Testis (tissue), 5 donors: ENCODE measurements around a stretch of chr22.

GRCh38 chr22:22550431-22551593 lies 8.3 kb downstream of the PRAME start:
- PRO-cap, 3 experiments = no peak in any of the 3 experiments
- RAMPAGE, long total RNA, 2 experiments = no peak in any of the 2 experiments
- RRBS = no CpG with 5 or more reads among the region's 11 CpGs

- PRO-cap, 3 experiments = no peak in any of the 3 experiments
- RAMPAGE, long total RNA, 2 experiments = no peak in any of the 2 experiments
- RRBS = no CpG with 5 or more reads among the region's 18 CpGs
Measured at GRCh38 chr22:22558248-22558901, 690 bp downstream of the PRAME start.

GRCh38 chr22:22856149-22856696 lies 31.4 kb upstream of the IGLL5 start:
- PRO-cap, 3 experiments = no peak in any of the 3 experiments
- RAMPAGE, long total RNA, 2 experiments = no peak in any of the 2 experiments
- RRBS = no CpG with 5 or more reads among the region's 7 CpGs

- PRO-cap, 3 experiments = no peak in any of the 3 experiments
- RAMPAGE, long total RNA, 2 experiments = no peak in any of the 2 experiments
- RRBS = no CpG with 5 or more reads among the region's 10 CpGs
Measured at GRCh38 chr22:22884877-22886015, 2.4 kb upstream of the IGLL5 start.

DNA sequence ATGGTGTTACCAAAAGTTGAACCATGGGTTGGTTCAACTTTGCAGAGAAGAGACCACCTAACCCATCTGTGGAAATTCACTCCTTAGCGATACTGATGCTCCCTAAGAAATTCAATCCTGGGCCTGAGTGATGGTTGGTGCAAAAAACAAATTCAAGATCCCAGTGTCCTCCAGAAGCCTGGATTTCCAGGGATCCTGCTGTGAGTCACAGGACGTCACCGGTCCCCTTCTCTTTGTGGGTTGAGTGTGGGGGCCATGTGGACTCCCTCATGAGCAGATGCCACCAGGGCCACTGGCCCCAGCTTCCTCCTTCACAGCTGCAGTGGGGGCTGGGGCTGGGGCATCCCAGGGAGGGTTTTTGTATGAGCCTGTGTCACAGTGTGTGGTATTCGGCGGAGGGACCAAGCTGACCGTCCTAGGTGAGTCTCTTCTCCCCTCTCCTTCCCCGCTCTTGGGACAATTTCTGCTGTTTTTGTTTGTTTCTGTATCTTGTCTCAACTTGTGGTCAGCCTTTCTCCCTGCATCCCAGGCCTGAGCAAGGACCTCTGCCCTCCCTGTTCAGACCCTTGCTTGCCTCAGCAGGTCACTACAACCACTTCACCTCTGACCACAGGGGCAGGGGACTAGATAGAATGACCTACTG lies 11.7 kb downstream of the IGLL5 start:
- PRO-cap, 3 experiments = no peak in any of the 3 experiments
- RAMPAGE, long total RNA, 2 experiments = no peak in any of the 2 experiments
- RRBS = no CpG with 5 or more reads among the region's 7 CpGs

GRCh38 chr22:23016283-23016620 lies 54.1 kb upstream of the GNAZ start:
- PRO-cap, 3 experiments = peak in 3 of 3 experiments; most common minus-strand start chr22:23016498 (in 3)
- RAMPAGE, long total RNA, 2 experiments = start-site peak on the minus strand in 1 of 2 experiments, at chr22:23016497-23016501 at its widest, 484 reads per replicate
- RRBS = no CpG with 5 or more reads among the region's 13 CpGs

DNA sequence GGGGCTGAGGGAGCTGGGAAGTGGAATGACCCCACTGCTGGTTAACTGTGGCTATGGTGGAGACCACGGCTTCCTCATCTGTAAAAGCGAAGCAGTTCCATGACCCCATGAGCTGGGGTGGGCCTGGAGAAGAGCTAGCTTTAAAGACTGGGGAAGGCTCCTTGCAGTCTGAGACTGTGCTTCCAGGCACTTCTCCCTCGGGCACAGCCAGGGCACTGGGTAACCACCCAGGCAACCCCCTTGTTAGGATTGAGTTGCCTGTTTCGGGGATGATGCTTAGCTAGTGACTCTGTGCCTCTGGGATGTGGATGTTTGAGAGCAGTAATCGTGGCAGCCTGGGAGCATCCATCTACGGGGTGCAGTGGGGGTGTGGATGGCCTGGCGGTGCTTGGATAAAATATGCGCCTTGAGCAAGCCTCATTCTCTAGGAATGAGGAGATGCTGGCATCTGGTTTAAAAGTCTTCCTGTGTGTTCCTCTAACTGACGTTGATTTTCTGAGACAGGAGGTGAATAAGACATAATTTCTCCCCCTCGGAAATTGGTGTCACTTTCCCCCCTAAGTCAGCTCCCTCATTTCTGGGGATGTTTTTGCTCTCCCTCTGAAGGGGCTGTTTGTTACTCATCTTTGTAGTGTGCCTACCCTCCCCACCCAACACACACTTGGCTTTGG lies 1.8 kb downstream of the GNAZ start:
- PRO-cap, 3 experiments = no peak in any of the 3 experiments
- RAMPAGE, long total RNA, 2 experiments = no peak in any of the 2 experiments
- RRBS = no CpG with 5 or more reads among the region's 10 CpGs

GRCh38 chr22:23183235-23183993 lies 3.1 kb downstream of the BCR start:
- PRO-cap, 3 experiments = peak in 2 of 3 experiments; most common plus-strand start chr22:23183596 (in 1); most common minus-strand start chr22:23183546 (in 2)
- RAMPAGE, long total RNA, 2 experiments = no peak in any of the 2 experiments
- RRBS = no CpG with 5 or more reads among the region's 12 CpGs

DNA sequence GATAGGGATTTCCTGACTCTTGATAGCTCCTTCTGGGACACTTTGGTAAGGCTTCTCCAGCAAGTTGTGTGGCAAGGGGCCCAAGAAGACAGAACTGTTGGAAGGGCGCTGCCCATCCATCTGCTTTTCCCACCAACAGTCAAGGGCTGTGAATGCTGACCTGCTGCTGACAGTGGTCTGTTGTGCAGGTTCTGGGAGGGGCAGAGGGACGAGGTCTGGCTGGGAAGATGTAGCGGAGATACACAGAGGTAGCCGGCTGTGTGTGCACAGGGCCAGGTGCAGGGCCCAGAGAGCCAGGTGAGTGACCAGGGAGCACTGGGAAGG lies 12.3 kb downstream of the BCR start:
- PRO-cap, 3 experiments = no peak in any of the 3 experiments
- RAMPAGE, long total RNA, 2 experiments = no peak in any of the 2 experiments
- RRBS = no CpG with 5 or more reads among the region's 4 CpGs

- PRO-cap, 3 experiments = peak in 2 of 3 experiments; most common plus-strand start chr22:23285224 (in 2)
- RAMPAGE, long total RNA, 2 experiments = no peak in any of the 2 experiments
- RRBS = no CpG with 5 or more reads among the region's 19 CpGs
Measured at GRCh38 chr22:23284757-23285617, 104.7 kb downstream of the BCR start.

DNA sequence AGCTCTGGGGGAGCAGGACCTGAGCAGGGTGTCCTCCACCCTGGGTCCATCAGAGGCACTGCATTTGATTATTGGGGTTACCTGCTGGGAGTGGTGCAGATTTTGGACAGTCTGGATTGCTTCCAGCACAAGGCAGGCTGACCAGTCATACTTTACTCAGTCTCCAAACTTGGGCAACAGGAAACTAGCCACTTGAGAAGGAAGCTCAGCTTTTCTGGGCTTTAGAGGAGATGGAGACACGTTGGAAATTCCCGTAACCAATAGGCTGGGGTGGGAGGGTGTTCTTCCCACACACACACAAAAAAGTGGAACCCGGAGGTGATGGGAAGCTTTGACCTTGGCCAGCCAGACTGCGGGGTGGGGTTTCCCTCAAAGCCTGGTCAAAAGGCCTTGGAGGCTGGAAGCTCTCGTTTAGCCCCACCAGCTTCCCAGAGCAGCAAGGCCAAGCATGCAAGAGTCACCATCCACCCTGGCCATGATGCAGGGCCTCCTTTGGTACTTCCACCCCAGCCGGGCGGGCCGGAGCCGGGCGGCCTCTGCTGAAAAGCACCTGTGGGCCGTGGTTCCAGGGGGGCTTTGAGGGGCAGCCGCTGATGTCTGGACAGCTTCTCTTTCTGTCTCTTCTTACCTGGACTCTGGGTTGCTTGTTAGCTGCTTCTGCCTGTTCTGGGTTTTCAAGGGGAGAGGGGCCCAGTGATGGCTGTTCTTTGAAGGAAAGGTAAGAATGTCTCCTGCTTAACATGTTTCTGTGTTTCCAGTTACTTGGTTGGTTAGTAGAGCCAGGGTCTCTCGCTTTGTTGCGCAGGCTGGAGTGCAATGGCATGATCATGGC lies 126.2 kb downstream of the BCR start:
- PRO-cap, 3 experiments = no peak in any of the 3 experiments
- RAMPAGE, long total RNA, 2 experiments = no peak in any of the 2 experiments
- RRBS = no CpG with 5 or more reads among the region's 14 CpGs

- PRO-cap, 3 experiments = no peak in any of the 3 experiments
- RAMPAGE, long total RNA, 2 experiments = no peak in any of the 2 experiments
- RRBS = no CpG with 5 or more reads among the region's 59 CpGs
Measured at GRCh38 chr22:23458687-23459442, 121.2 kb downstream of the IGLL1 start.

GRCh38 chr22:23460520-23461022 lies 119.5 kb downstream of the IGLL1 start:
- PRO-cap, 3 experiments = no peak in any of the 3 experiments
- RAMPAGE, long total RNA, 2 experiments = no peak in any of the 2 experiments
- RRBS = no CpG with 5 or more reads among the region's 23 CpGs

GRCh38 chr22:23509562-23510066 lies 70.5 kb downstream of the IGLL1 start:
- PRO-cap, 3 experiments = no peak in any of the 3 experiments
- RAMPAGE, long total RNA, 2 experiments = start-site peak on the plus strand in 2 of 2 experiments, at chr22:23509693-23509751 at its widest, 39 to 155 reads per replicate
- RRBS = no CpG with 5 or more reads among the region's 10 CpGs

- PRO-cap, 3 experiments = peak in 3 of 3 experiments; most common plus-strand start chr22:23768404 (in 1); most common minus-strand start chr22:23768336 (in 3)
- RAMPAGE, long total RNA, 2 experiments = no peak in any of the 2 experiments
- RRBS = 2% methylated on average over 5 of the region's 46 CpGs
Measured at GRCh38 chr22:23768280-23768899, 618 bp upstream of the CHCHD10 start.

GRCh38 chr22:23815901-23816536 lies 22.8 kb downstream of the DERL3 start:
- PRO-cap, 3 experiments = no peak in any of the 3 experiments
- RAMPAGE, long total RNA, 2 experiments = no peak in any of the 2 experiments
- RRBS = no CpG with 5 or more reads among the region's 13 CpGs

- PRO-cap, 3 experiments = no peak in any of the 3 experiments
- RAMPAGE, long total RNA, 2 experiments = no peak in any of the 2 experiments
- RRBS = no CpG with 5 or more reads among the region's 12 CpGs
Measured at GRCh38 chr22:23816537-23817049, 22.2 kb downstream of the DERL3 start.

GRCh38 chr22:23893847-23894341 lies 289 bp upstream of the MIF start:
- PRO-cap, 3 experiments = peak in 3 of 3 experiments; most common plus-strand start chr22:23894014 (in 2); most common minus-strand start chr22:23894257 (in 3)
- RAMPAGE, long total RNA, 2 experiments = no peak in any of the 2 experiments
- RRBS = 1% methylated on average over 12 of the region's 37 CpGs

DNA sequence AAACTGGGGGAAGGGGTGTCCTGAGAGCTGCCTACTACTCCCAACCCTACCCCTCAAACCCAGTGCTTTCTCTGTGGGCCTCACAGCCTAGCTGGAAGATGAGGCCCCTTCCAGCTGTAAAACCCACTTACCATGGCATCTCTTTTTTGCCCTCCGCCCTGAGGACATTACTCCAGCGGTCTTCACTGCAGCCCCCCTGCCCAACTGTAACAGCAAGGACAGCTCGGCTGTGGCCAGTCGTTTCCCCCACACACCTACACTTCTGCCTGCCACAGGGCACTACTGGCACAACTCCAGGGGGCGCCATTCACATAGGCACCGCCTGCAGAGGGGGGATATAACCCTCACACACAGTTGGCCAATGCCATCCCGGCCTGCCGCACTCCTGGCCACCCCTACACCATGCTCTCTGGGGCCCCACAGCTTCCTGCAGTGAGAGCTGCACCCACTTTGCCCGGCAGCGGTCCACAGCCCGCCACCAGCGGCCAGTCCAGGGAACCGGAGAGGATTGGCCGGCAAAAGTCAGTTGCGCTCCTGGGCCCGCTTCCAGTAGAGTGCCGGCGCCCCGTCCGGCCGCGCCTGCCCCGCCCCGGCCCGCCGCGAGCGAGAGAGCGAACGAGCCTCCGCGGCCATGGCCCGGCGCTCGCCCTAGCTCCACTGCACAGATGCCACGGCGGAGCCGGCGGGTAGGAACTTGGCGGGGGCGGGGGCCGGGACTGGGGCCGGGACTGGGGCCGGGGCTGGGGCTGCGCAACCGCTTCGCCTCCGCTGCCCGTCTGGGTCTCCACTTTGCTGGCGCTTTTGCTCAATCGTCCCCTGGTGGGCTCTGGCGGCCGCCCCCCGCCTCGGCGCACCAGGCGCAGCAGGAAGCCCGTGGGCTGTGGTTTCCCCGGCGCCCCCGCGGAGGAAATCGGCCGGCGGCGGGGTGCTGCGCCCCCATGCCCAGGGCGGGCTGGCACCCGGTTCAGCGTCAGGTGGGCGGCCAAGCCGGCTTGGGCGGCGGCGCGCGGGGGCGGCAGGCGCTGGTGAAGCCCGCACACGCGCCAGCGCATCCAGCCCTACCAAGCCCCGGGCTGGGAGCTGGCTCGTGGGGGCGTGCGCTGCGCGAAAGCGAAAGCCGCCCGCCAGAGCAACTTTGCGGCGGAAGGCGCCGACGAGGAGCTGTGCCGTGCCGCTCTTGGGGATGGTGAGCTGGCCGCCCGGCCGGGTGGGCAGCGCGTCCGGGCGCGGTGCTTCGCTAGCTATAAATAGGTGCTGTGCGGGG lies 25.5 kb upstream of the SUSD2 start:
- PRO-cap, 3 experiments = peak in 1 of 3 experiments; most common plus-strand start position 549 of the sequence (in 1)
- RAMPAGE, long total RNA, 2 experiments = no peak in any of the 2 experiments
- RRBS = 2% methylated on average over 48 of the region's 109 CpGs

DNA sequence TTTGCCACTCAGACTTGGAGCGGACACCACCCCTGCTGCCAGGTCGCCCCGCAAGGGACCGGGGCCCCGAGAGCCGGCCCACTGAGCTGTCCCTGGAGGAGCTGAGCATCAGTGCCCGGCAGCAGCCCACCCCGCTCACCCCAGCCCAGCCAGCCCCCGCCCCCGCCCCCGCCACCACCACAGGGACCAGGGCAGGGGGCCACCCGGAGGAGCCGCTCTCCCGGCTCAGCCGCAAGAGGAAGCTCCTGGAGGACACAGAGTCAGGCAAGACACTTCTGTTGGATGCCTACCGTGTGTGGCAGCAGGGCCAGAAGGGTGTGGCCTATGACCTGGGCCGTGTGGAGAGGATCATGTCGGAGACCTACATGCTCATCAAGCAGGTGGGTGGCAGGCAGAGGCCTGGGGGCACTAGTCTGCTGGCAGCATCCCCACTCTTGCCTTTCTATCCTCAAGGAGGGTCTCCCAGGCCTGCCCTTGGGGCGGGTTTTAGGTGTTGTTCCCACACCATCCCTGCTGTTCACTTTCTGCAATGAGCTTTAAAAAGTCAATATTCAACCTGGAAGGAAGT lies 14.3 kb upstream of the SUSD2 start:
- PRO-cap, 3 experiments = no peak in any of the 3 experiments
- RAMPAGE, long total RNA, 2 experiments = no peak in any of the 2 experiments
- RRBS = 95% methylated on average over 2 of the region's 19 CpGs